Thoracic aorta endothelial cell (primary cell): Measurements from ENCODE around the genes MB and APOL4.

GRCh38 chr22:35305569-35305976 is 5.9 kb downstream of the TOM1 start:
- CAGE, long polyA plus RNA = no peak

DNA sequence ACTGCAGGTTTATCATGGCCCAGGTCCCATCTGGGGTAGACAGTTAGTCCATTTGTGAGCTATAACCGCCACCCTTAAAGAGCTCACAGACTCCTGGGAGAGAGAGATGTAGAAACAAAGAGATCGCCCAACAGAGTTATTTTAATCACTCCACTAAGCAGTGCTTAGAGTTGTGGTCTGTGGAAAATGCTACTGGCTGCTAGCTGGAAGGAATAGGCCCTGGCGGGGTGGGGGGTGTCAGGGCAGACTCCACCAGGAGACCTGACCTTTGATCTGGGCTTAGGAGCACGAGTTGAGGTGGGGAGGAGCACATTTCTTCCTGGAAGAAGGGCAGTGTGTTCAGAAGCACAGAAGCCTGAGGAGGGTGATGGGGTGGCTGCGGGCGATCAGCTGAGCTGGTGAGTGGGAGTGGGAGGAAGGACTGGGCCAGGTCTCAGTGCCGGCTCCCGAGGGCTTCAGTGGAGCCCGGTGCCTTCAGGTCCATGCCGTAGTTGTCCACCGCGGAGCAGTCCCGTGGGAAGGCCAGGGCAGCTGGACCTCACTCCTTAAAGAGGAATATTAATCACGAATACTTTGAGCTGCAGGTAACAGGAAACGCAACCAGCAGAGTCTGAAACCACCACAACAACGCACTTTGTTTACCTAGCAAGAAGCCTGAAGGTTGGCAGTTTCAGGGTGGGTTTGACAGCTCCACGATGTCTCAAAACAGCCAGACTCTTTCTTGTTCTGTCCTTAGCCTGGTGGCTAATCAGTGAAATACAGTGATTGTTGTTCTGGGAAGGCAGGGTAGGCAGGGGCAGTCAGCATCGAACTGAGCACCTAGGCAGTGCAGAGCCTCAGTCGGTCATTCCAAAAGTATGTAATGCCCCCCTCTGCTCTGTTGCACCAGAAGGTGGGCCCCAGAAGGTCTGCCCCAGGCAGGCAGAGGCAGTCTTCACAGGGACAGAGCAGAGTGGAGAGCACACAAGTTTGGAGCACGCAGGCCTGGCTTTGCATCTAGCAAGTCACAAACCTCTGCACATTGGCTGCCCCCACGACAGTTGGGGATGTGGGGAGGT is 11.4 kb downstream of the TOM1 start:
- CAGE, long polyA plus RNA = no peak

GRCh38 chr22:35437016-35437653 is 37.2 kb downstream of the MCM5 start:
- CAGE, long polyA plus RNA = no peak

GRCh38 chr22:35486230-35486649 is 54.4 kb upstream of the RASD2 start:
- CAGE, long polyA plus RNA = no peak

GRCh38 chr22:35582336-35582668 is 34.8 kb downstream of the MB start:
- CAGE, long polyA plus RNA = no peak

- CAGE, long polyA plus RNA = no peak
Observed at GRCh38 chr22:35616699-35618013, at the start of gene MB. Gene MB, minus strand, starts transcription at chr22:35617329.

GRCh38 chr22:35638360-35639124 is 9.7 kb upstream of the APOL6 start:
- CAGE, long polyA plus RNA = no peak

- CAGE, long polyA plus RNA = no peak
Observed at GRCh38 chr22:35842834-35843282, 125.2 kb downstream of the APOL5 start.

DNA sequence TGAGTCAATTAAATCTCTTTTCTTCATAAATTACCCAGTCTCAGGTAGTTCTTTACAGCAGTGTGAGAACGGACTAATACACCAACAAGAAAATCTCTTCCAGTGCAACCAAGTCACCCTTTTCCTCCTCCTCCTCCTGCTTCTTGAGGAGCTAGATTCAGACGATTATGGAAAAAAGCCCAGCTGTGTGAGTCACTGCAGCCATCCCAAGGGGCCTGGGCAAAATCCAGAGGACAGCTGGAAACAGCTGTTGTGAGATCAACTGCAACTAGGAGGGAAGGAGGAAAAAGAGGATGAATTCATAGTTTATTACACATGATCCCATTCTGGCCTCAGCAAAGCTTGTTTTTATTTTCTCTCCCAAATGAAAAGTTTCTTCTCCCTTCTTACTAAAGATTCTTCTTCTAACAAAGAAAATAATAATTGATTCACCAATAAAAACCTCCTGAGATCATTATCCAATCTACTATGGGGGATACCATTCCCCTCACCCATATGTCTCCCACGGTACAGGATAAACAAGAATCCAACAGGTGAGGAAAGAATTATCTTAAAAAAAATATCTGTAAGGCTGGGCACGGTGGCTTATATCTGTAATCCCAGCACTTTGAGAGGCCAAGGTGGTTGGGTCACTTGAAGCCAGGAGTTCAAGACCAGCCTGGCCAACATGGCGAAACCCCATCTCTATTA is 32.7 kb downstream of the RBFOX2 start:
- CAGE, long polyA plus RNA = no peak

- CAGE, long polyA plus RNA = no peak
Observed at GRCh38 chr22:36201504-36202302, at the start of gene APOL4. Gene APOL4, minus strand, starts transcription at chr22:36201809.

DNA sequence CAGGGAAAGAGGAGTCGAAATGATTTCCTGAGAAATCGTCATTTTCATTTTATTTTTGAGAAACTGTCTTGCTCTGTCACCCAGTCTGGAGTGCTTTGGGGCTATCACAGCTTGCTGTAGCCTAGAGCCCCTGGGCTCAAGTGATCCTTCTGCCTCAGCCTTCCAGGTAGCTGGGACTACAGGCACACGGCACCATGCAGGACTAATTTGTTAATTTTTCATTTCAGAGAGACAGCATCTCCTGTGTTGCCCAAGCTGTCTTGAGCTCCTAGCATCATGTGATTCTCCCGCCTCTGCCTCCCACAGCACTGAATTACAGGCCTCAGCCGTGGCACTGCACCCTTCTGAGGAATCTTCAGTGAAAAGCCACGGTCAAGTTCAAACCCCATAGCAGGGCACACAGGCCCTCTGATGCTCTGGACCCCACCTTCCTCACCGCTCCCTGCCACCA is 1.9 kb downstream of the APOL2 start:
- CAGE, long polyA plus RNA = no peak

- CAGE, long polyA plus RNA = no peak
Observed at GRCh38 chr22:36258397-36259792, 6.0 kb downstream of the APOL1 start.

DNA sequence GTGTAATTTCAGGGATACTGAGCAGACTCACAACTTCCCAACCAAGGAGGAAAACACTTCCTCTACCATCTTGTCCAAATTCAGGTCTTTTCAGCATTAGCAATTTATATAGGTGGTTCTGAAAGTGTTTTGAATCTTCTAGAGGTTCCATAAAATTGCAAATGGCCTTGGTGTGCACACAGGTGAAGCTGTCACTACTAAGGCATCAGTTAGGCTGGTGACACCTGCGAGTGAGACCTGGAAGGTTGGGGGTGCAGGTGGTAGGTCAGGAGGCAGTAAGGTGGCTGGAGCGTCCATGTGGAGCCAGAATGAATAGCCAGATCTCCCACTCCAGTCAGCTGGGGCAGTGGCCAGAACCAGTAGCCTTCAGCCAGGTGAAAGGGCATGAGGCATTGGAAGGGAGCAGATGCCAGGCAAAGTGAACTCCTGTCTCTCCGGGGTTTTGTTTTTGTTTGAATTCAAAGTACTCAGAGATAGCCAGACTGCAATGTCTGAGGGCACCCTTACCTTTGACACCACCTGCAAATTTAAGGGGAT is 10.0 kb downstream of the APOL1 start:
- CAGE, long polyA plus RNA = no peak

- CAGE, long polyA plus RNA = no peak
Observed at GRCh38 chr22:36286135-36287183, 33.5 kb downstream of the APOL1 start.

DNA sequence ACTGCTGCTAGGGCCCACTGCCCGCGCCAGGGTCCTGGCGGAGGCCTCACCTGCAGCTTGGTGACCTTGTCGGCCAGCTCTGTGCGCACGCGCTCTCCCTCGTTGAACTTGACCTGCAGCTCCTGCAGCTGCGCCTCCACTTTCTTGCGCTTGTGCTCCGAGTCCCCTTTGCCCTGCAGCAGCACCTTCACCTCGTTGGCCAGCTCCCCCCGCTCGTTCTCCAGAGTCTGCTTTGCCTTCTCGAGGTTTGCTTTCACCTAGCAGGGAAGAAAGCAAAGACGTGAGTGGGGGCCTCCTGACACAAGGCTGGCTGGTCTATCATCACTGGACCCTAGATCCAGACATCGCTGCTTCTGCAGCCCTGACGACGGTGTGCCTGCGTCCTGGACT is 41.1 kb downstream of the APOL1 start:
- CAGE, long polyA plus RNA = no peak

DNA sequence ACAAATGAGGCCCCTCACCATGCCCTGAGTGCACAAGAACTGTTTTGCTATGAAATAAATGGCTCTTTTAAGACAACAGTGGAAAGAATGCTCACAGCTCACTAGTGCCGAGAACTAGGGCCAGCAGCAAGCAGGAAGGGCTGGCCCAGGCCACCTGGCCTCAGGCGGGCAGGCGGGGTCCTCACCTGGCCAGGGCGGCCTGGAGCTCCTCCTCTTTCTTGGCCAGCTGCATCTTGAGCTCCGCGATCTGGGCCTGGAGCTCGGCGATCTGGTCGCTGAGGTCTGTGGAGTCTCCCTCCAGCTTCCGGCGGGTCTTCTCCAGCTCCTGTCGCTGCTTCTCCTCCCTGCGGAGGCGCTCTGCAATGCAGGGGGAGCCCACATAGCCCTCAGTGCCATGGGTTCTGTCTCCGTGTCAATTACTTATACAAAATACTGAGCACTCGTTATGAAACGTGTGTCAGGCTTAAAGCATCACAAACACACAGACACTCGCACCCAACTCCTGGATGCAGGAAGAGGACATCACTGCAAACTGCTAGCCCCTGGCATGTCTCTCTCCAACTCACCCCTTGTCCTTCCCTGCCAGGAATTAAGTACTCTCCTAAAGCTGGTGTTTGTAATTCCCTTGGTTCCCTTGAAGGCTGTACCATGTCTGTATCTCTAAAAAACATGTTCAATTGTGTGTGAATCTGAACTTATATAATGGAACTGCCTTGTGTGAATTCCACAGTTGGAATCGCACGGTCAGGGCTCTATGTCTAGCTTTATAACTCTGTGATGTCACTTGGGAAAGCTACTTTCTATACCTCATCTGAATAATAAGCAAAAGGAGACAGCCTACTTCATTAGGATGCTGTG is 44.0 kb downstream of the APOL1 start:
- CAGE, long polyA plus RNA = no peak

- CAGE, long polyA plus RNA = no peak
Observed at GRCh38 chr22:36302429-36302980, 49.6 kb downstream of the APOL1 start.

- CAGE, long polyA plus RNA = no peak
Observed at GRCh38 chr22:36334005-36334320, 53.8 kb downstream of the MYH9 start.

DNA sequence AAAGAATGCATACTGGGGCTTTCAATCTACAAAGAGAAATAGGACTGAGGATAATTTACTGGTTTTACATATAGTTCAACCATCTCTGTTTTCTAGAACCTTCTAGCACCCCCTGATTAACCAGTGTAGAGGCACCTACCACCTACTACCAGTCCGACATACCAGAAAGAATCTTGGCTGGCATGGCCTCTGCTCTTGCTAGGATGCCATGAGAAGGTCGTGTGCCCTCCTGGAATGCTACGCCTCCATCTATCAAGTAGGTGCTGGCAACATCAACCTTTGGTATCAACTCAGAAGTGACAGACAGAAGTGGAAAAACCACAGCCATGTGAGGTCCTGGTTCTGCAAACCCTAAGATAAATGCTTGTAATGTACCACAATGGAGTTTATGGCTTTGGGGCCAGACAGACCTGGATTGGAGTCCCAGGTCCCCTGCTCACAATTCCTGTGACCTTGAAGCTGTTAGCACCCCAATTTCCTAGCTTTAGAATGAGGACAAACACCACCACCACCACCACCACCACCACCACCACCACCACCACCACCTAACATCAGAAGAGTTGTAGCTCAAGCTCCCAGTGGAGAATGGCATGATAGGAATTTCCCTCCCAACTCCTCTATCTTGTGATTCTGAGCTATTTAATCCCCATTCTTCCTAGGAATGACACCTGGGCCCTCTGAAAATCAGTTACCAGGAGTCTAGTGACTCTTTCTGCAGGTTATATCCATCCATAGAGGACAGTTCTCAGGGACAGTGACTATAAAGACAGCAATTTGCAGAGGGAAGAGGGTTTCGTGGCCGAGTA is 28.0 kb downstream of the MYH9 start:
- CAGE, long polyA plus RNA = no peak

DNA sequence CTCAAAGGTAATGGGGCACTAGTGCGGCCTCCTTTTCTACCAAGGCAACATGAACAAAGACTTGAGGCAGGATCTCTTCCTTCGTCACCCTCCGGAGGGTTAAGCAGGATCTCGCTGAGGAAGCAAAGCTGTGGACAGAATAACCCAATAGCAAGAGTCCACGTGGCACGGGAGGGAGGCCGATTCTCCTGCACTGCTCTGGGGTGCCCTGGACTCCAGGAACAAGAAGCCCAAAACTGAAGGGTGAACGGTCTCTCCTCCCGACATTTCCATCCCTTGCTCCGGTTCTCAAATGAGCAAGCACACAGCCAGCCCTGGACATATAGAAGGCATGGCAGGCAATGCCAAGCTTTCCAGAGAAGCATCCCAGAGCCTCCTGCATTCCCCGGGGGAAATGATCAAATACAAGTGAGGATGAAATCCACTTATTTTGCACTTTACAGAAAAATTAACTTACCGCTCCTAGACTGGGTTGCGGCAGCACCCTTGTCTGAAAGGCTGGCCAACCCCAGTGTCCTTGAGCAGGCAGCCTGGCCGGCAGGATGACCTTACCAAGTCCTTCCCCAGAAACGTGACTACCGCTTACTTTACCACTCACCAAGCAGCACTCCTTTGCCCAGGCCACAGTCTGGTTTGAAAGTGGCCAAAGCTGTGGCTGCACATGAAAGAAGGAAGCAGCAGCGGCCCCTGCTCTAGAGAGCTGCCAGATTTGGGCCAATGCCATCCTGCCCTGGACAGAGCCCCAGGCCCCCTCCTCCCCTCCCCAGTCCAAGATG is 20.5 kb downstream of the MYH9 start:
- CAGE, long polyA plus RNA = no peak